Vagina (tissue), 1 donor: ENCODE measurements around a stretch of chr20.

- PRO-cap, result no peak
- RAMPAGE, long total RNA, result no peak
Measured at GRCh38 chr20:50799522-50800060, 4.7 kb downstream of the BCAS4 start.

DNA sequence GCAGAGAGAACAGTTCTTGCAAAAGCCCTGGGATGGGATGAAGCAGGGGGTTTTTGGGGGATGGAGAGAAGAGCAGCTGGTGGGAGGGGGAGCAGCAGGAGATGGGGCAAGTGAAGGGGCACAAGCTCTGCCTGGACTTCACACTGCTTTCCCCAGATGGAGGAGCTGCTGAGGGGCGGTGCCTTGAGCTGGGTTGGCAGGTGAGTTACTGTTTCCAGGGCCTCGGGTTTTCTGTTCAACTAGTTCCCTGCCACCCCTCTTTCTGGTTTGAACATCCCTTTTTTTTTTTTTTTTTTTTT lies 5.4 kb downstream of the BCAS4 start:
- PRO-cap, result no peak
- RAMPAGE, long total RNA, result no peak

GRCh38 chr20:50815003-50816059 lies 20.5 kb downstream of the BCAS4 start:
- PRO-cap, result no peak
- RAMPAGE, long total RNA, result no peak

- PRO-cap, result no peak
- RAMPAGE, long total RNA, result no peak
Measured at GRCh38 chr20:50870205-50871243, 60.7 kb downstream of the ADNP start.

DNA sequence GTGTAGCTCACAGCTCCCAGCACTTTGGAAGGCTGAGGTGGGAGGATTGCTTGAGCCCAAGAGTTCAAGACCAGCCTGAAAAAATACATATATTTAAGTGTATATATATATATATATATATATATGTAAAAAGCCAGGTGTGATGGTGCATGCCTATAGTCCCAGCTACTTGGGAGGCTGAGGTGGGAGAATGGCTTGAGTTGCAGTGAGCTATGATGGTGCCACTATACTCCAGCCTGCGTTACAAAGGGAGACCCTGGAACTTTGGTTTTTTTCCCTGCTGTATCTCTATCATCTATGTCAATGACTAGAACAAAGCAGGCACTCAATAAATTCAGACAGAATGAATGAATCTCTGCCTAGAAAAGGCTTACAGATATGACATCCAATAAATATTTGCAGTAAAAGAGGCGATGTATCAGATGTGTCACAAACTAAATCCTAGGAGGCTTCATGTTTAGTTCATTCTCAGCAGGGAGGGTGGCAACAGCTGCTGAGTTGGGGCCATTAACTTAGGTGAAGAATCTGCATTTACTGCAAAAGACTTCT lies 12.0 kb downstream of the ADNP start:
- PRO-cap, result no peak
- RAMPAGE, long total RNA, result no peak

GRCh38 chr20:50930110-50930441 lies 1.2 kb downstream of the ADNP start:
- PRO-cap, result no peak
- RAMPAGE, long total RNA, result no peak

GRCh38 chr20:51097513-51098010 lies 74.7 kb upstream of the KCNG1 start:
- PRO-cap, result no peak
- RAMPAGE, long total RNA, result no peak

- PRO-cap, result no peak
- RAMPAGE, long total RNA, result no peak
Measured at GRCh38 chr20:51560515-51561114, 18.1 kb upstream of the NFATC2 start.

- PRO-cap, result no peak
- RAMPAGE, long total RNA, result no peak
Measured at GRCh38 chr20:51747226-51747666, 20.9 kb downstream of the ATP9A start.

DNA sequence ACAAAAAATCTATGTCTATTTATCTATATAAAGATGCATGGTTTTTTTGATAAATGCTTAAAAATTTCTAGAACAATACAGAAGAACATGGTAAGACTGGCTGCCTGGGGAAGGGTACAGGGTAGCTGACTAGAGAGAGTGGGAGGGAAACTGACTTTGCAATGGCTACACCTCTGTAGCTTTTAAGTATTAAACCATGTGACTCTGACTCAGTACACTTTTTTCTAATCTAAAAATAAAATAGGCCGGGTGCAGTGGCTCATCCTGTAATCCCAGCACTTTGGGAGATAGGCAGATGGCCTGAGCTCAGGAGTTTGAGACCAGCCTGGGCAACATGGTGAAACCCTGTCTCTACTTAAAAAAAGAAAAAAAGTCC lies 18.6 kb downstream of the ATP9A start:
- PRO-cap, result no peak
- RAMPAGE, long total RNA, result no peak

- PRO-cap, result bidirectional peak, plus-strand start at chr20:51767209, minus-strand start at chr20:51767165
- RAMPAGE, long total RNA, result no peak
Measured at GRCh38 chr20:51766816-51767801, 1.1 kb downstream of the ATP9A start.

- PRO-cap, result no peak
- RAMPAGE, long total RNA, result no peak
Measured at GRCh38 chr20:52105540-52105972, 86.0 kb downstream of the ZFP64 start.

GRCh38 chr20:52946043-52946475 lies 26.1 kb upstream of the TSHZ2 start:
- PRO-cap, result no peak
- RAMPAGE, long total RNA, result no peak

GRCh38 chr20:52948423-52948724 lies 23.8 kb upstream of the TSHZ2 start:
- PRO-cap, result no peak
- RAMPAGE, long total RNA, result no peak

GRCh38 chr20:53000926-53001213 lies 28.7 kb downstream of the TSHZ2 start:
- PRO-cap, result no peak
- RAMPAGE, long total RNA, result no peak

GRCh38 chr20:53006866-53007473 lies 34.8 kb downstream of the TSHZ2 start:
- PRO-cap, result no peak
- RAMPAGE, long total RNA, result no peak

- PRO-cap, result no peak
- RAMPAGE, long total RNA, result start-site peak on the plus strand at chr20:53318362-53318717, 21 reads
Measured at GRCh38 chr20:53318195-53318706, 275.4 kb downstream of the ZNF217 start.

GRCh38 chr20:53371906-53372615 lies 221.6 kb downstream of the ZNF217 start:
- PRO-cap, result no peak
- RAMPAGE, long total RNA, result no peak

DNA sequence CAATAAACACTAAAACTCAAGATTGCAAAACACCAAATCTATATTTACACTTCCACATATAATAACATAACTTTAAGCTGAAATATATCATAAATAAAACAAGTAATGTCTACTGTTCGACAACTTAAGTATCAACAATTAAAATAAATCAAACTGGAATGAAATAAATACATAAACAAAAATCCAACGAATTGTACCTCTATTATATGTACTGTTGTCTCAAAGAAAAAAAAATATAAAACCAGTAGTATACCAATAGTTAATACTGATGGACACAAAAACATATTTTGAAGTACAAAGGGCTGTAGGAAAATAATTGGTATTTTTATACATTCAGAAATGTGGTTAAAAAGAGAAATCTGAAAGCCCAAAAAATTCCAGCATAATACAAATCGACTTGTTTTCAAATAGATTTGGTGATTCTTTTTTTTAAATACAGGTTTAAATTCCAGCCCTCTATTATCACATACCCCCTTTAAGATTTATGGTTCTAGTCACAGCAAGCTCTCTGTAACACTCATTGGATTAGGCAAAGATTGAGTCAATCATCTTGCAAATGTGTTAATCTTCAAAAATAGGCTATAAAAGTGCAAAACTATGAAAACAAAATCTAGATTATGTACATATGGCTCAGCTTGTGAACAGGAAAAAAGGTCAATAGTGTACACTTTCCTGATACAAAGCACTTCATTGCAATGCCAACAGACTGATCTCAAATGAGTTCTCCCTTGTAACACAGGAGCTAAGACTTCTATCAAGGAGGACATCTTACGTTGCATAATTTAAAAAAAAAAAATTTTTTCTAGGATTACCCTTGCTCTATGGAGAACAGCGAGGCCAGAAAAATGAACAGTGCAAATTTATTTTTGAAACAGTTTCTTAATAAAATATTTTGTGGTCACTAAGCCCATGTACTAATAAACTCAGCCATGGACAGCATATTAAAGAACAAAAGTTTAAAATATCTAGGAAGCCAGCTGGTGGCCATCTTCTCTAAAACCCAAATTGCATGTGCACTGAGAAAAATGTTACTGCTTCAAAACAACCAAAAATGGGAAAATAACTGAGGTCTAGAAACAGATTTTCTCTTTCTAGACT lies 26.2 kb downstream of the ZNF217 start:
- PRO-cap, result no peak
- RAMPAGE, long total RNA, result no peak

- PRO-cap, result unidirectional peak, plus-strand start at chr20:53579877; unidirectional peak, minus-strand start at chr20:53580060
- RAMPAGE, long total RNA, result no peak
Measured at GRCh38 chr20:53579762-53580417, 13.7 kb downstream of the ZNF217 start.